ENCODE measurements around a stretch of chr2.

DNA sequence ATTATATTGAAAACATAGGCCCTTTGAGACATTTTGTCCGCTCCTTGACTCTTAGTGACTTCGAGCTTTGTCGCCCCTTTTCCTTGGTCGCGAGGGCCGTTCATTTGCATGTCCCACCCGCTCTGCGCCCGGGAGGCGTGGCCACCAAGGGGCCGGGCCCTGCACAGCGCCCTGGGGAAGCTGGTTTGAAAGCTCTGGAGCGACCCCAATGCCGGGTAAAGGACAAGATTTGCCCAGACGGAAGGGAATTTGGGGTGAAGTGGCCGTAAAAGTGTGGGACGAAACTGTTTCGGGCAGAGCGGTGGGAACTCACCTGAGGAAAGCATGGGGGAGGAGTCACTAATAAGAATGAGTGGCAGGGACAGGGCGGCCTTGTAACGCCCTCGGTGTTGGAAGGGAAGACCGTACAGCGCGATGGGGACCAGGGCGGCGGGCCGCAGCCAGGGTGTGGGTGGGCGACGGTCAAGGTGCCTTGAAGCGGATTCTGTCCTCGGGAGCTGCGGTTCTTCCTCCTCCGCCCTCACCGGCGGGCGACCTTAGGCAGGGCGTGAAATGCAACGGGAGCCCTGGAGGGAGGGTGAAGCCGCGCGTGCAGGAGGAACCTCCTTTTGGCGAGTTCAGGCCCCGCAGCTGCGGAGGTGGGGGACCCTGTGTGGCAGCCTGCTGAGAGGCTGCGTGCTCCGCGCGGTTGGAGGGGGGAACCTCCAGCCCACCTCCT lies 38.8 kb downstream of the KRCC1 start:
- PRO-cap = bidirectional peak, plus-strand start at position 188 of the sequence, minus-strand start outside the sequence; unidirectional peak, plus-strand start at position 377 of the sequence
- RAMPAGE, long total RNA, 3 experiments = start-site peak on the plus strand in 2 of 3 experiments, centred at positions 147 to 395 of the sequence, 5 to 24 reads per replicate

DNA sequence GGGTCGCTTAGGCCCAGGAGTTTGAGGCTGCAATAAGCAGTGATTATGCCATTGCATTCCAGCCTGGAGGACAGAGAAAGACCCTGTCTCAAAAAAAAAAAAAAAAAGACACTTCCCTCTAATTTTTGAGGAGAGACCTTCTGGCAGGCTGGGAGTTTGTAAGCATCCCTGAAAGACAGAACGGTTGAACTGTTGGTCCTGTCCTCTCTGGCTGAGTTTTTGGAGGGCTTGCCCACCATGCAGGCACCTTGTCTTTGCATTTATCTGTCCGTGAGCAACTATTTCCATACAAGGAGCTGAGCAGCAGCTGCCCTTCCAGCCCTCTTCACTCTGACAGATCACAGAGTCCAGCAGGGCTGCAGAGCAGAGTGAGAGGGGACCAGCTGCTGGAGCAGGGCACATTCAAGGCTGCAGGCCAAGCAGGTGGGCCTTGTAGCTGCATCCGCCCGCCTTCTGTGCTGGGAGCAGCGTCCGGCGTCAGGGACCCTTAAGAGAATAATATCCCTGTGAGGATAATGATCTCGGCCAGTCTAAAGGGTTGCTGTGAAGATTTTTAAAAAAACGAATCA lies 9.4 kb downstream of the SMYD1 start:
- PRO-cap = no peak
- RAMPAGE, long total RNA, 3 experiments = no peak in any of the 3 experiments

DNA sequence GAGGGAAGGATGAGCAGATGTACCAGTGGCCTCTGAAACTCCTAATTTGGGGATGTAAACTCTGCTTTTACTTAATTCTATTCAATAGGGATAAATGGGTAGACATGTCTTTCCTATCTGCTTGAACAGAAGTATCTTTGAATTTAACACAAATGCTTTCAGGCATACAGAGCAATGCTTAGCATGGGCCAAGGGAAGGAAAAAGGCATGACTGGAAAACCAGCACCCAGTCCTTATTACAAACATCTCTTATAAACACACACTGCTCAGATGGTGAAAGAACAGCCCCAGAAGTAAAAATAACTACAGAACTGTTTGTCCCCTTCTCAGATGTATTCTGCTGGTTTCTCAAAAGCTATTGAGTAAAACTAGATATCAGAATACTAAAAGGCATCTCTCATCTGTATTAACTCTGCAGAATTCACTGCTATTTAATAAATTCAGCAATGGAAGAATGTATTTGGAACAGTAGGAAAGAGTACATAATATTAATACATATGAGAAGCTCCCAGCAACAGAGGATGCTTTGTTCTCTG lies 4.5 kb upstream of the THNSL2 start:
- PRO-cap = no peak
- RAMPAGE, long total RNA, 3 experiments = no peak in any of the 3 experiments

DNA sequence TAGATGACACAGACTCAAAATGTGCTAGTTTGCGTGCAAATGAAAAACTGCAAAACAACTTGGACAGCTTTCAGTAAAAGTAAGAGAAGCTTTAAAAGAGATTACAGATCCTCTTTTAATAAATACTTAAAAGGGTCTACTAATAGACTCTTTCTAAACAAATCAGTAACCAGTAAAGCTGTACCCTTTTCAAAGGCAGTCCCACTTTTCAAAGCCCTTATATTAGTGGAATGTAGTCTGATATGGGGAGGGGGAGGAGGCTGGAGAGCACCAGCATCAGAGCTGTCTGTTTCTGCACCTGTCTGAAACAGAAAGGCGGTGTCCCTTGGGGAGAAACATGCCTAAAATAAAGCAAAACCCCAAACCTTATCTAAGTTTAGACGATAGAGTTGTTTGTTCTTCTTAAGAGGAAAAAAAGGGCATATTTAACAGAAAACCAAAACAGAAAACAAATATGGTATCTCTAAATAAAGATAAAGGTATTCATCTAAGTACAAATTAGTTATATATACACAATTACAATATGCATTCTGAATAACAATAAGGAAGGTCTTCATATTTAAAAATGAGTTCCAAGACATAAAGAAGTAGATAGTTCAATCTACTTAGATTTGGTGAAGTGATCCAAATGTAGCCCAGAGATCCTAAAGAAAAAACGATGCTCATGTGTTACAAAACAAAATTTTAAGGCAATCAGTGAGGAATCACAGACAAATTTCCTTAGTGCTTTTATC lies 20.5 kb downstream of the EIF2AK3 start:
- PRO-cap = no peak
- RAMPAGE, long total RNA, 3 experiments = no peak in any of the 3 experiments

GRCh38 chr2:88609233-88609722 lies 18.0 kb downstream of the EIF2AK3 start:
- PRO-cap = no peak
- RAMPAGE, long total RNA, 3 experiments = no peak in any of the 3 experiments

DNA sequence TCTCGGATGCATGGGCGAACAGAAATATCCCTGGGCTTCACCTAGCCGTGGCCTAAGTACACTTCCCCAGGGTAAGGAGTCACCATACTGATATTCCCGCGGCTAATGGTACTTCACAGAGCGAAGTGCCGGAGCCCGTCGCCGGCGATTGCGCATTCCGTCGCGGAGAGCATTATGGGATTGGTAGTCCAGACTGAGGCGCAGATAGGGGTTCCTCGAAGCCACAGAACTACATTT lies 200 bp upstream of the RPIA start:
- PRO-cap = bidirectional peak, plus-strand start outside the sequence, minus-strand start at position 104 of the sequence
- RAMPAGE, long total RNA, 3 experiments = start-site peak on the minus strand in 3 of 3 experiments, centred at positions 114 to 126 of the sequence, 6 to 22 reads per replicate

GRCh38 chr2:88880375-88880815 lies 188.9 kb downstream of the RPIA start:
- PRO-cap = no peak
- RAMPAGE, long total RNA, 3 experiments = no peak in any of the 3 experiments

DNA sequence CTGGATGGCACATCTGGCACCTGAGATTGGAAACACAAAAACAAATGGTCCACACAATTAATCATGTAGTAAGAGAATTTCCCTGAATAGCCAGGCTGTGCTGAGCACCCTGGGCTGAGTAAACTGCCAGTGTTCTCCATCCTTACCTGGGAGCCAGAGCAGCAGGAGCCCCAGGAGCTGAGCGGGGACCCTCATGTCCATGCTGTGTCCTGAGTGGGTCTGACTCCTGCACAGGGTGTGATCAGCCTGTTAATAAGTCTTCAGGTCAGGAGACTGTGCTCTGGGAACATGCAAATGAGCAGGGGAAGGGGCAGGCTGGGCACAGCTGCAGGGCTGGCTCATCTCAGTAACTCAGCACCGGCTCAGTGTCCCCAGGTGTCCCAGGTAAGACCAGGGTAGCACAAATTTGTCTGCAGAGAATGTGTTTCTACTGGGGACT lies 275.1 kb downstream of the RPIA start:
- PRO-cap = no peak
- RAMPAGE, long total RNA, 3 experiments = no peak in any of the 3 experiments

DNA sequence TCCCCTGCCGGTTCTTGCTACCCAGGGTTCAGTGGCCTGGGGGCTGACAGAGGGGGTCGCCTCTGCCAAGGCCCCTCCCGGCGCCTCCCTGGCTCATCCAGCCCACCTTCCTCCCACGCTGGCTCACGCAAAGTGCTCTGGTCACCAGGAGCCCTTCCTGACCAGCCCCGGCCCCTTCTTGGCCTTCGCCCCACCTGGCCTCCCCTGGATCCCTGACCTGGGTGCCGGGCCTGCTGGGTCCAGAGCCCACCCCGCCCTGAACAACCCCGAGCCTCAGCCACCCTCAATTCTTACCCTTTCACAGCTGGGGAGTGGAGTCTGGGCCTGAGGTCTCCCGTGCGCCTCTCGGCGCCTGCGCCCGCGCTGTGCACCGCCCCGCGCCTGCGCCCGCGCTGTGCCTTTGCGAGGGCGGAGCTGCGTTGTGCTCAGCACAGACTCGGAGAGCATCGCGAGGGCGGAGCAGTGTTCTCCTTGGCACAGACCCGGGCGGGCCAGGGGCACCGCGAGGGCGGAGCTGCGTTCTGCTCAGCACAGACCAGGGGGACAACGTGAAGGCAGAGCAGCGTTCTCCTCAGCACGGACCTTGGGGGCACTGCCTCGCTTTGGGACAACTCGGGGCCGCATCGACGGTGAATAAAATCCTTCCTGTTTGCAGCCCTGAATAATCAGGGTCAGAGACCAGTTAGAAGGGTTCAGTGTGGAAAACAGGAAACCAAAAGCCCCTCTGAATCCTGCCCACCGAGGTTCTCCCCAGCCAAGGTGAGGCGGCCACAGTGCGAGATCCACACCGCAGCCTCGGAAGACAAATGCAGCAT lies 2927.3 kb upstream of the AQP7B start:
- PRO-cap = no peak
- RAMPAGE, long total RNA, 3 experiments = start-site peak on the minus strand in 2 of 3 experiments, centred at position 340 of the sequence, 98 to 168 reads per replicate

DNA sequence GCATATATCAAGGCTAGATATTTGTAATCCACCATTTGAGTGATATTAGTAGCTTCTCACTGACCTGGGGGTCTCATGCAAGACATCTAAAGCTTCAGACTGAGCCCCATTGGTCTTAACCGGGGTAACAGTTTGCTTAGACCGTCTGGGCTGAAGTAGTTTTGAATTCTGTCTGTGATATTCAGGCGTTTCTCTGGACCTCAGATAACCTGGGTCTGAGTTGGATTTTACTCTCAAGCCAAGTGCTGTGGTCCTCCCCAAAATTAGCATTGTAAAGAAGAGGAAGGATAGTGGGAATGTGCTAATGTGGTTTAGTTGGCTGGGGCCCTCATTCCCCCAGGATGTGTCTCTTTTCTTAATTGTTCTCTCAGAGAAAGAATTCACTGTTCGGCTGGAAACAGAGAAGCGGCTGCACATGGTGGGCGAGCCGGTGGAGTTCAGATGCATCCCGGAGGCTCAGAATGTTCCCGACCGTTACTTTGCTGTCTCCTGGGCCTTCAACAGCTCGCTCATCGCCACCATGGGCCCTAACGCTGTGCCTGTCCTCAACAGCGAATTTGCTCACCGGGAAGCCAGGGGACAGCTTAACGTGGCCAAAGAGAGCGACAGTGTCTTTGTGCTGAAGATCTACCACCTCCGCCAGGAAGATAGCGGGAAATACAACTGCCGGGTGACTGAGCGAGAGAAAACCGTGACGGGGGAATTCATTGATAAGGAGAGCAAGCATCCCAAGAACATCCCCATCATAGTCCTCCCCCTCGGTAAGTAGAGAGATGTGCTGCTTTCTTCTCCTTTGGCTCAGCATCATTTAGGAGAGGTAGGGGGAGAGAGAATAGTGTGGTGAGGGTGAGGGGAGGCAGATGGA lies 2842.4 kb upstream of the AQP7B start:
- PRO-cap = no peak
- RAMPAGE, long total RNA, 3 experiments = start-site peak on the plus strand in 2 of 3 experiments, centred at position 398 of the sequence, 11 to 13 reads per replicate

GRCh38 chr2:95029663-95030325 lies 4.3 kb downstream of the MAL start:
- PRO-cap = unidirectional peak, plus-strand start at chr2:95030072
- RAMPAGE, long total RNA, 3 experiments = no peak in any of the 3 experiments

DNA sequence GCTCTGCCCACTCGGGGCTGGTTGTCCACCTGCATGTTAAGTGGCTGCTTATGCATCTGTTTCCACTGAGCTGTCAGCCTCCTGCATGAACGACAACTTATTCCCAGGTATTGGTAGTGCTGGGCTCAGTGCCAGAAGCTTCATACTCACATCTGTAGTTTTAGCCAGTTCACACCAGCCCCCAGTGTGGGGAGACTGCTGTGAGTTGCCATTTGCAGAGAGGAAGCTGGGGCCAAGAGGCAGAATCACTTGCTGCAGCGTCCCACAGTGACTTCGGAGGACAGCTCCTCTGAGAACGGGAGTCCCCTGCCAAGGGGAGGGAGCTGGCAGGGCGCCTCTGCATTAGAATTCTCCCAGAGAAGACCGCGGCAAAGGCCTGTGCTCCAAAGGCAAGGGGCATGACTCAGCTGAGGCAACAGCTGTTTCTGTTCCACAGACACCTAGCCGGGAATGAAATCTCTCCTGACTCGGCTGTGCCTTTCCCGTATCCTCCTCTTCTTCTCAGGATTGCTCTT lies 17.8 kb downstream of the MAL start:
- PRO-cap = bidirectional peak, plus-strand start at position 386 of the sequence, minus-strand start at position 275 of the sequence
- RAMPAGE, long total RNA, 3 experiments = no peak in any of the 3 experiments

GRCh38 chr2:95047857-95048132 lies 22.3 kb downstream of the MAL start:
- PRO-cap = no peak
- RAMPAGE, long total RNA, 3 experiments = no peak in any of the 3 experiments

- PRO-cap = no peak
- RAMPAGE, long total RNA, 3 experiments = no peak in any of the 3 experiments
These were observed 7.6 kb upstream of the ZNF892 start for GRCh38 chr2:95199752-95200125.

- PRO-cap = no peak
- RAMPAGE, long total RNA, 3 experiments = no peak in any of the 3 experiments
These were observed 33.1 kb downstream of the KCNIP3 start for GRCh38 chr2:95330126-95330730.

DNA sequence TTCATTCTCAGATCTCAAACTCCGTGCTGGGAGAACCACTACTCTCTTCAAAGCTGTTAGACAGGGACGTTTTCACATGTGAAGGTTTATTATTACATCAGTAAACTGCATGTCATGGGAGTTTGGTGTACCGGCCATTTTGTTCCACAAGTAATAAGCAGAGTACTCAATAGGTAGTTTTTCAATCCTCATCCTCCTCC lies 10.1 kb upstream of the ANKRD36C start:
- PRO-cap = no peak
- RAMPAGE, long total RNA, 3 experiments = no peak in any of the 3 experiments

GRCh38 chr2:96098665-96099387 lies 17.5 kb downstream of the ADRA2B start:
- PRO-cap = no peak
- RAMPAGE, long total RNA, 3 experiments = no peak in any of the 3 experiments

- PRO-cap = no peak
- RAMPAGE, long total RNA, 3 experiments = no peak in any of the 3 experiments
These were observed 3.9 kb downstream of the ADRA2B start for GRCh38 chr2:96112495-96112846.

DNA sequence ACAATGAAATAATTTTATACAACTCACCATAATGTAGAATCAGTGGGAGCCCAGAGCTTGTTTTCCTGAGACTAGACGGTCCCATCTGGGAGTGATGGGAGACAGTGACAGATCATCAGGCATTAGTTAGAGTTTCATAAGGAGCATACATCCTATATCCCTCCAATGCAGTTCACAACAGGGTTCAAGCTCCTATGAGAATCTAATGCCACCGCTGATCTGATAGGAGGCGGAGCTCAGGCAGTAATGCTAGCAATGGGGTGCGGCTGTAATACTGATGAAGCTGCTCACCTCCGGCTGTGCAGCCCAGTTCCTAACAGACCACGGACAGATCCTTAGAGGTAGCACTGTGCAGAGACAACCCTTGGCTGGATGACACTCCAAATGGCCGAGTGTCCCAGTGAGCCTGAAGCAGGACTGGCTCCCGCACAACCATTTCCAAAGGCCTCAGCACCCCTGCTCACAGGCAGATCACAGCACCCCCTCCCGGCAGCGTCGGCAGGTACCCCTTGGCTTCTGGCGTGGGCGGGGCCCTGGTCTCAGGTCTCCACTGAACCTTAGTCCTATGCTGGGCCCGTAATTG lies 3.2 kb downstream of the DUSP2 start:
- PRO-cap = no peak
- RAMPAGE, long total RNA, 3 experiments = no peak in any of the 3 experiments

DNA sequence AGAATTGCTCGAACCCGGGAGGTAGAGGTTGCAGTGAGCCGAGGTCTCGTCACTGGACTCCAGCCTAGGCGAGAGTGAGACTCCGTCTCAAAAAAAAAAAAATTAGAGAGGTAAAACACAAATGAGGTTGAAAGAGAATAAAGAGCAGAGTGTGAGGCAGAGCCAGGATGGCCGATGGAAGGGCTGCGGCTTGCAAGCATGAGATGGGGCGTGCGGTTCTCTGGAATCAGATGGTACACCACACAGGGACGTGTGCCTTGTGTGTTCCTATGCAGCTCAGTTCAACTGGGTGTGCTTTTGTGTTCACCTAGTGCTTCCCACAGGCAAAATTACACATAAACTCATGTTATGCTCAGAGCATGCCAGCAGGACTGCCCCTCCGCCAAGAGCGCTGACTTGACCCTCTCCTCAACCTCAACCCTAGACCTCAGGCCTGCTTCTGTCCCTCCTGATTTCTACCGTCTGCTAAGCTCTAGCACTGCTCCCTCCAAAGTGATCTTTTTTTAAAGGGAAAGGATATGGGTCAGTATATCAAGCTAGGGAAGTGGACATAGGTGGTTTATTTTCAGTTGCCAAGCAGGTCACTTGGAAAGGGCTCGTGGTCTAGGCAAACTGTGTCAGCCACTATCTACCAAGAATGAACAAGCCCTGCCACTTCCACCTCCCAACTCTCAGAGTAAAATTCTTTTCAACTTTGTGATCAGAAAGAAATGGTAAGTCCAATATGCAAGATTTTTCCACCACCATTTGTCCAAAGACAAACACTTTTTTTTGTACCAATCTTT lies 24.3 kb downstream of the STARD7 start:
- PRO-cap = no peak
- RAMPAGE, long total RNA, 3 experiments = no peak in any of the 3 experiments

Measured in tibial nerve (tissue), 3 donors.